Metastatic Breast Carcinoma in the Brain (tissue), 10 donors: Measurements from ENCODE around the genes ZBTB20, ADPRH and POPDC2.

DNA sequence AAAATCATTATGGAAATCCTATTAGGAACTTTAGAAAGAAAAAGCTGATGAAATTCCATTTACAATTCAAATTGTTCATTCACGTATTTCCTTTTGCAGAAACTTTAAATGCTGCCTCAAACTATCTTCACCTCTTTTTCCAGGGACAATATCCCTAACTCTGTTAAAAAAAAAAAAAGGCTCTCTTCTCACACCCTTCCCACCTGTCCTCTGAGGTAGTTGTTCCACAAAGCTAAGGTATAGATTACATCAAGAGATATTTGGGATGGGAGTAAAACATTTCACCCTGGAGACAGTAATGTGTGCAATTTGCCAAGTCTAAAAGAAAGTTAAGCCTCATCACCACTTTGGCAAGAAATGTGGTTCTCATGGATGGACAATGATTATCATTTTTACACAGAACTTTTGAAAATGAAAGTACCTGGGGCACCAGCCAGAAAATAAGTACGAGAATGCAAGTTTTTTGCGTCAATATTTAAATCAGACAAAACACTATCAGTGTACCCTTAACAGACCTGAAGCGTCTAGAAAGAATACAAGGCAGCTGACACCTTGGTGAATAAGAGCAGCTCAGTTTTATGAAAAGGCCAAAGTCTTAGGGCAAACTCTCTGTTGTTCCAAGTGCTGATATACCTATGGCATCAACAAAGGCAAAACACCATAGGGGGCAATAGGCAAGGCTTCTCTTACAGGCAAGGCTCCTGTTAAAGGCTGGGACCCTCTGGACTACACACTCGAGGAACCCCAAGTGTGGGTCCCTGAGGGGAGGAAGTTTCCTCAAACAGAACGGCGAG, 290.7 kb downstream of the TIGIT start:
- PRO-cap, 10 experiments, result no peak in any of the 10 experiments

- PRO-cap, 10 experiments, result peak in 5 of 10 experiments; most common plus-strand start chr3:114624222 (in 4); most common minus-strand start chr3:114624143 (in 2)
These were observed 330.4 kb downstream of the TIGIT start for GRCh38 chr3:114623918-114624853.

GRCh38 chr3:114758554-114759343, 388.3 kb downstream of the ZBTB20 start:
- PRO-cap, 10 experiments, result no peak in any of the 10 experiments

- PRO-cap, 10 experiments, result no peak in any of the 10 experiments
These were observed 310.2 kb downstream of the ZBTB20 start for GRCh38 chr3:114836826-114837440.

- PRO-cap, 10 experiments, result peak in 10 of 10 experiments; most common plus-strand start chr3:115147041 (in 5); most common minus-strand start chr3:115147243 (in 4)
These were observed at the start of gene ZBTB20 for GRCh38 chr3:115146510-115147374. ZBTB20 (minus strand) TSS chr3:115147288.

DNA sequence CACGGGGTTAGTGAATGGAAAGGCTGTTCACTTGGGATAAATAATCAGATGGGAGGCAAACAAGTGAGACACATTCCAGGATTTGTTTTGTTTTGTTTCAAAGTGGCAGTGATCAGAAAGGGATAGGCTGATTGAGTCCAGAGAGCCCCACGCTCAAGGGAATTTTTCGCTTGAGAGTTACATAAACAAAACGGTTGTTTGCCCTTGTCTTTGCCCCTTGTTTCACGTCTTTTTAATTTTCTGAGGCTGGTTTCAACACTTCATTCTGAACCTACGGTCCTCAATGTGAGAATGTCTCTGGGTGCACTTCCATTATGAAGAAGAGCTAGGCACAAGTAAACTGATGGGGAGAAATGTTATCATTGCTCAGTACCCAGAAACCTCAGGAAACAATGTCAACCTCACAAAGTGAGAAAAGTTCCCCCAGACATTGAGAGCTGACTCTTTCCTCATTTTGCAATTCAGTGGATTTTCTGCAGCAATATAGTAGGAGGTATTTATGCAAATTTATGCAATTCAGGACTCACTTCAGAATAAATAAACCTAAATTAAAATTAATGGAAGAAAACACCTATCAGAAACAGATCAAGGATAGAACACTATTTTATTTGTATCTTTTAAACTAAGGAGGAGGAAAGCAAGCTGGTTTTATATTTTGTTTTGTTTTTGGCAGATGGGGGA, 208.0 kb downstream of the GAP43 start:
- PRO-cap, 10 experiments, result no peak in any of the 10 experiments

GRCh38 chr3:116051113-116051575, 394.1 kb downstream of the LSAMP start:
- PRO-cap, 10 experiments, result no peak in any of the 10 experiments

- PRO-cap, 10 experiments, result no peak in any of the 10 experiments
These were observed 268.7 kb downstream of the IGSF11 start for GRCh38 chr3:118765914-118766347.

- PRO-cap, 10 experiments, result no peak in any of the 10 experiments
These were observed 61.7 kb downstream of the IGSF11 start for GRCh38 chr3:118972997-118973211.

GRCh38 chr3:119301652-119302487, 7.7 kb downstream of the ARHGAP31 start:
- PRO-cap, 10 experiments, result peak in 3 of 10 experiments; most common plus-strand start chr3:119301945 (in 1); most common minus-strand start chr3:119301804 (in 3)

GRCh38 chr3:119562744-119563278, 3.4 kb upstream of the CD80 start:
- PRO-cap, 10 experiments, result no peak in any of the 10 experiments

DNA sequence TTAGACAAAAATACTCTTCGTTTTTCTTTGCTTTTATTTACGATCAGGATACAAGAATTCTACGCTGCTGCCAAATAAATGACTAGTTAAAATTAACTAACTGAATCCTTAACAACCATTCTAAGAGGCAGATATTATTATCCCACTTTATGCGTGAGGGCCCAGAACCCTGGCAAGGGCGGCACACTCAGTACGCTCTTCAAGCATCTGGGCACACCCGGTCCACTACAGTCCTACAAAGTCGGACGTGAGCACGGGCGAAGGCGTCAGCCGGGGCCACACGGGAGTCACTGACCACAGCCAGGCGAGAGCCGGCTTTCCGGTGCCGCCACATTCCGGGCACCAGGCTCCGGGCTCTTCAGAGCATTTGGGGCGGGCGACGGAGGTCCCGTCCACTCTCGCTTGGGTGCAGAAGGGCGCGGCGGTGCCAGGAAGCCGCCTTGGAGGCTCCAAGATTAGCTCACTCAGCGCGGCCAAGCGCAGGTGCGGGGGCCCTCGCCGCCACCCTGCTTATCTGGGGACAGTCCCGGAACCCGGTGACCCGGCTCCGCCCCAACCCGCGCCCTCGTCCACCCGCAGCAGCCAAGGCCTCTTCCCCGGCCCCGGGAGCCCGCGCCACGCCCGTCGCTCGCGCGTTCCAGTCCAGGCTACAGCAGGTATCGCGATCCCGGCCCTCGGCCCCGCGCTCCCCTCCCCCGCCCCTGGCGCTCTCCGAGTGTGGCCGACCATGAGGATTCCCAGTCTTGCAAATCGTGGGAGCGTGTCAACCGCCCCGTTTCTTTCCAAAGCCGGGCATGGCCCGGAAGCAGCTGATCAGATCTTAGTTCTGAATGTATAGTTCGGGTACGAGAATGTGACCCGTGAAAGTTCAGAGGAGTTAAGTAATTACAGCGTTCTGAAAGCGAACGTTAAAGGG, at the start of gene ADPRH:
Gene ADPRH (plus strand): TSS at position 297 of the 916 bp plus-strand sequence.
- PRO-cap, 10 experiments, result peak in 8 of 10 experiments; most common plus-strand start position 361 of the sequence (in 5); most common minus-strand start position 516 of the sequence (in 4)

DNA sequence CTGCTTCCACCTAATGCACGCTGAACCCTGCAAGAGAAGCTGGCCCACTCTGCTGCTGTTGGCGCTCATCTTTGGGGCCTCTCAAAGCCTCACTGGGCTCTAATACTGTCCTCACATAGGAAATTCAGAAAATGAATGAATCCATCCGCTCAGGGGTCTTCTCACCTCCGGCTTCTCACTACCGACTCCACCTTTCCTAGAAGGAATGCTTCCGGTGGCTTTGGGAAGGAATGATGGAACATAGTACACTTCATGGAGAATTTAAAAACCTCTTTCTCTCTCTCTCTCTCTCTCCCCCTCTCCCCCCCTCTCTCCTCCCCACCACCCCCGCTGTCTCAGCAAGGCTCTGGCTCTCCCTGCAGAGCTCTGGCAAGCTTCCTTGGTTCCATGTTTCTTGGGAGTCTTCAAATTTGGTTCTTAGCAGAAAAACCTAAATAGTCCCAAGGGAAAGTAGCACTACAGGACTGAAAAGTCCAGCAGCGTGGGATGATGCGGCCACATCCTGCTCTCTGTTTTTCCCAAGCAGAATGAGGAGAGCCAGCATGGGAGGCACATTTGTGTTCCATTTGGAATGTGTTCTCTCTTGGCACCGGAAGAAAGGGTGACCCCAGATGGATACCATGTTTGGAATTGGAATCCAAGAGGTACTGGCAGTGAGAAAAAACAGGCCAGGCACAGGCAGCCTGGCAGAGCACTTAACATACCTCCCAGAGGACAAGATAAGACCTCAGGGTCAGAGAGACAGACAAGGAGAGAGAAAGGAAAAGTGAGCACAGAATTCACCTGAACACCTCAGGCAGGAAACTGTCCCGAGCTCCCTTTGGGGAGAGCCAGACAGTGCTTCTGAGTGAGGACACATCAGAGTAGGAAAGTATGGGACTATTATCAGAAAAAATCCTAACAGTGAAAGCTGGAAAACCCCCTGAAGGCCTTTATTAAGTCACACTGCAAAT, at the start of gene POPDC2:
Gene POPDC2 (minus strand): TSS at position 235 of the 953 bp plus-strand sequence.
- PRO-cap, 10 experiments, result no peak in any of the 10 experiments

DNA sequence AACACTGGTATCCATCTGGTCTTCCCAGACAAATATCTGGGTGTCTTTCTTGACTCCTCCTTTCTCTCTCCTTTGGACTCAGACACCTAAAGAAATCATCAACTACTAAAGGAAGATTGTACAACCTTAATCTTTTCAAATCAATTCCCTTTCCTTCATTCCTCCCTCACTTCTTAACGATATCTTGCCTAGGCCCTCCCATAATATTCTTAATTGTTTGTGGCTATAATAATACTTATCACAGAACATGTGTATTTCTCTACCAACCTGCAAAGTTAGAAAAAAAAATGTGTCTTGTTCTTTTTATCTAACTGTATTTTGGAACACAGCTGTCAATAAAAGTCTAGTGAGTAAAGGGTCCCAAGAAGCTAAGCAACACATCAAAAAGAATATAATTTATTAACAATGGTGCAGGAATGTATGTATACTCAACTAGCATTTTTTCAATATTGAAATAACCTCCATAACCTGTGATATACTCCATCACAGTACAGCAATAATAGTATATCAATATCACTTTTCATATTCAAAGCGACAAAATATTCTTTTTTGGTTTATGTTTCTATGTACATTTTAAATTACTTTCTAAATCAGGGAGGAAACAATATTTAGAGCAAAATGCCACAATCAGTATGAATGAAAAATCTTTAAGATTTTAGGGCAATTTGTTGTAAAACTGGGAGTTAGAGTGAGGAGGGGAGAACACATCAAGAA, 39.2 kb downstream of the GSK3B start:
- PRO-cap, 10 experiments, result no peak in any of the 10 experiments

GRCh38 chr3:120145589-120146057, 51.4 kb upstream of the GSK3B start:
- PRO-cap, 10 experiments, result peak in 2 of 10 experiments; most common plus-strand start chr3:120145804 (in 1)

DNA sequence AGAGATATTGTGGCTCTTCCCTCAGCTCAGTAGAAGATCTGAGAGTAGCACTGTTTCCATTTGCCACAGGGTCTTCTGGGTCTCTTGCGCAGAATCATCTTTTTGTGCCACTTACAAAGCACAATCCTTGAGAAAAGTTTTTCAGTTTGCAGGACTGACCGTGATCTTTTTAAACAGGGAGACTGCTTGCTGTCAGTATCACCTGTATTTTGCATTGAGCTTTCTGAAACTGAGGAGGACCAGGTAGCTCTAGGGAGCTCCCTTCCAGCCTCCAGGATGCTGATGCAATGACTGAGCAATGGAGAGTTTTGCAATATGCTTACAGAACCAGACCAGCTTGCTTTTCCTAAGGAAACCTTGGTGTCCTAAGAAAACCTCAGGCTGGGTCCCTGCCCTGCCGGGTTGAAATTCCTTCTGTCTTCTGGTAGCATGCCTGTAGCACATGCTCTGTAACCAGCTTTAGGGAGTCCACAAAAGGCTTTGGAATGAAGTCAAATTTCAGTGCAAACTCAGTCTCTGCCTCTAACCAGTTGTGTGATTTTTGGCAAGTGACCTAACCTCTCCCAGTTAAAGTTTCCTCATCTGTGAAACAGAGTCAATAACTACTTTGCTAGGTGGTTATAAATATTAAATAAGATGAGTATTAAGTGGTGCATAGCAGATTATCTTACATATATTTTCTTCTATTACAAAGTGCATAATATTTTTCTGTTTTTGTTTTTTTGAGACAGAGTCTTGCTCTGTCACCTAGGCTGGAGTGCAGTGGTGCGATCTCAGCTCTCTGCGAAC, 65.8 kb upstream of the GSK3B start:
- PRO-cap, 10 experiments, result peak in 3 of 10 experiments; most common plus-strand start position 368 of the sequence (in 1); most common minus-strand start position 216 of the sequence (in 1)

DNA sequence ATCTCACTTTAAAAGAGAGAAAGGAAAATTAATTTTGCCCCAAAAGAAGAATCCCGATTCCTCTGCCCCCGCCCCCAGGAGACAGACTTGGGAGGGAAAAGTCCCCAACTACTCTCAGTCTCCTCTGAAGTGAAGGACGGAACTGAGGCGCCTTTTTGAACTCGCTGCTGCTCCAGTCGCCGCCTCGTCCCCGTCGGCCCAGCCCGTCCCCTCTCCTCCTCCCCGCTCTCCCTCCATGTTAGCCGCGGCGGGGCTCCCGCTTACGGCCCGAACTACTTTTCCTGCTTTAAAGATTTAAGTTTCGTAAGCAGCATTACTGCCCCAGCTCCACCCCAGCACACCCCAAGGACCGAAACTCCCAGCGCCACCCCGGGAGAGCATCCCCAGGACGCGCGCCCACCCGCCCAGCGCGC, 567 bp downstream of the FSTL1 start:
- PRO-cap, 10 experiments, result peak in 2 of 10 experiments; most common plus-strand start position 117 of the sequence (in 2); most common minus-strand start position 126 of the sequence (in 1)

GRCh38 chr3:120496234-120496774, 45.5 kb upstream of the FSTL1 start:
- PRO-cap, 10 experiments, result no peak in any of the 10 experiments

DNA sequence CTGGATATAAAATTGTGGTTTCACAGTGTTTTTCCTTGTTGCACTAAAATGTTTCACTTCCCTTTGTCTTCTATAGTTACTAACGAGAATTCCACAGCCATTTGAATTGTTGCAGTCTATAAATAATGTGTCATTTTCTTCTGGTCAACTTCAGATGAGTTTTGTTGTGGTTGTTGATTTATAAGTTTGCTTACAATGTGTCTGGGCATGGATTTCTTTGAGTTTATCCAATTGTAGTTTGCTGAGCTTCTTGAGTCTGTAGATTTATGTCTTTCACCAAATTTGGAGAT, 63.3 kb upstream of the NDUFB4 start:
- PRO-cap, 10 experiments, result no peak in any of the 10 experiments

GRCh38 chr3:120598175-120599742, 2.6 kb downstream of the NDUFB4 start:
- PRO-cap, 10 experiments, result no peak in any of the 10 experiments